Glomerular endothelial cell (primary cell): ENCODE results near the genes BTBD17, KCTD2, MRPS7 and TSEN54.

DNA sequence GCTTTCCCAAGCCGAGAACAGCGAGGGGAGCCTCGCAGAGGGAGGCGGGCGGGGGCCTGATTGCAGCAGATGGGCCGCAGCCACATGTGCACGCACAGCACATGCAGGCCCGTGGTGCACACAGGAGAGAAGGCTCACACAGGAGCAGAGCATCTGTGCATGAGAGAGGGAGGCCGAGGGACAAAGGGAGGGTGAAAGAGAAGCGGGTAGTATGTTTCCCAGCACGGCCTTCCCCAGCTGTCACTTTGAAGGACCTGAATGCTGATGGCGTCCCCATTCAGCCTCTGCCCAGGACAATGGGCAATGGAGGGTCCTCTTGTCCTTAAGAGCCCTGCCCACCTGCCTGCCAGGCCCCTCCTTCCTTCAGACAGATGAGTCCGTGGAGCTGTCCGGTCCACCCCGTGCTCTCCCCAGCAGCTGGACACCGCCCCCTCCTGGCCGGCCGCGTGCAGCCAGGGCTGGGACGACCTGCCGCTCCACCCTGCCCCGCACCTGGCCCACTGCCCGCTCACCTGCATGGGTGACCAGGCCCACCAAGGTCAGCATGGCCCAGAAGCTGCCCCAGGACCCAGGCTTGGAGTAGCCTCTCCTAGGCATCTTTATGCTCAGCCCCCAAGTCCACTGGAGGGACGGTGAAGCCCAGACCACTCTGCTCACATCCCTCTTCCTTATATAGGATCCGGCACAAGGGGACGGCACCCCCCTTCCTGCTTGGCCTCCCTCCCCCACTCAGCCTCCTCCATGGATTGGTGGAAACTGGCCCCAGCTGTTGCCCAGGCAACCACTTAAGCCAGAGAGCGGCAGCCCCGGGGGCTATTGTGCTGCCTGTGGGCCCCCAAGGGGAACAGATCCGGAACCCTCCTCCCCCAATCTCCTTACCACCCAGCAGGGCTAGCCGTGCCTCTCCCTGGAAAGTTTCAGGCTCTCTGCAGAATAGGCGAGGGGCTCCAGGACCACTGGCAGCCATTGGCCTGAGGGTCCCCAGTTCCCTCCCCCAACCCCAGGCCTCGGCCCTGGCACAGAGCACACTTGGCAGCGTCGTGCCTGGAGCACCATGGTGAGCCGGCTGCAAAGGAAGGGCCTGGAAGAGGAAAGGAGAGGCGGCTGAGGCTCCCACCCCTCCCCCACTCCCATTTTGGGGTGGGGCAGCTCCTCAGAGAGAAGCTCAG is at the start of gene BTBD17:
TSS of gene BTBD17 (minus strand) at position 646 of the 1,169 bp plus-strand sequence.
- RAMPAGE, long total RNA, result no peak

- RAMPAGE, long total RNA, result no peak
Measured at GRCh38 chr17:74431561-74431665, 475 bp upstream of the GPRC5C start.

DNA sequence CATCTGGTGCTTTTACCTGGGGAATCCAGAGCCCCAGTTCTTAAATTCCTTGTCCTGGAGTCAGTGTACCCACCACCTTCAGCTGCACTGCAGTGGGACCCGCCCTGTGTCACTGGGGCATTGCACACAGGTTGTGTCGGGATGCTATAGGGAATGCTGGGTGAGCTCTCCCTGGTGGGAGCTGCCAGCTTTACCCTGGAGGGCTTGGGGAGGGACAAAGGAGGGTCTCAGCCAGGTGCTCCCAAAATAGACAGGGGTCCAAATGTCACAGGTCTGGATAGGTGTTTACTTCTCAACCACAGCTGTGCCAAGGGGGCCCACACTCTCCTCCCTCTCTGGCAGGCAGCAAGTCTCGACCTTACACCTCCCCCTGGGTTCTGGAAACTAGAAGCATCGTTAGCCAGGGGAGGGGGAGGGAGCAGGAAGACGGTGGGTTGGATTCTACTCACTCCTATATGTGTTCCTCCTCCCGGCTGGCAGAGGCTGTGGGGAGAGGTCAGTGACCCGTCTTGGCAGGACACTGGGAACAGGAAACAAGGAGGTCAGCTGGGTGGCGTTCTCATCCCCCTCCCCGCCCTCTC is 12.2 kb downstream of the GPRC5C start:
- RAMPAGE, long total RNA, result no peak

DNA sequence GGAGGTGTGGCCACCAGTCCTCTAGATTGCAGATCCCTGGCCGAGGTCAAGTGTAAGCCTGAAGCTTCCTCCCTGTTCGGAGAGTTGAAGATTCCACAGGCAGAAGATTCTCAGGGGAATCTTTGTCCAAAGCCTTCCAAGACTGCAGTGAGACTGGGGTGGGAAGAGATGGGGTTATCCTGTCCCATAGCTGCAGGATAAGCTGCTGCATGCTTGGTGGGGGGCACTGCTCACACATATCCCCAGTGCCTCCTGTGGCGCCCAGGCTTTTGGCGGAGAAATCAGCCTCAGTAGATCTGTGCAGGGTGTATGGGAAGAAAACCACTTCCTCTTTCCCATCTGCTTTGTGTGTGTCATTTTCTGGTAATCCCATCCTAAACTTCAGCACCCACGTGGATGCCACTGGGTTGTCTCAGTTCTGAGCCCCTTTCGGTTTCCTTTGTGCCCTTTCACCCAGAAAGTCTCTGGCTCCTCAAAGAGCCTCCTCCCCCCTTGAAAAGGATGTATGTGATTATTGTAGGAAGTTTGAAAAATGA is 12.2 kb downstream of the CD300A start:
- RAMPAGE, long total RNA, result no peak

DNA sequence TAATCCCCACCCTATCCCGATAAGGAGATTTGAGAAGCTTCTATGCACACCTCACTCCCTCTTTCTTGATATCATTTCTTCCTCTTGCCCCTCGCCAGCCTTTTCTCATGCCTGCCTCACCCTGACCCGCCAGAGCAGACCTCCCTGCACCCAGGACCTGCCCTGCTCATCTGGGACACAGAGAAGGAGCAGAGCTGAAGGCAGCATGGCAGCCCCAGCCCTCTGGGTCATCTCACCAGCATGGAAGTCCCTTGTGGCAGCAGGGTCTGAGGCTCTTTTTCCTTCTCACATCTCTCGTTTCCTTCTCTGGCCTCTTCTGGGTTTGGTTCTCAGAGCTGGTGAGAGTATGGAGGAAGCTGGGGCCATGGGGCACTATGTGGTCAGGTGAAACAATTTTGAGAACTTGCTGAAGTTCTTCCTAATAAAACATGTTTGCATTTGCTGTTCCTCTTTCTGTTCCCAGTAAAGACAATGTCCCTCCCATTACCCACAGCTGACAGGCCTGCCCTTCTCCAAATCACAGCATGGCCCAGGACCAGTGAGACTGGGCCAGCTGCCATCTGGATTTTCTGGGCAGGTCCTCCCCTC is 21.3 kb upstream of the CD300C start:
- RAMPAGE, long total RNA, result no peak

DNA sequence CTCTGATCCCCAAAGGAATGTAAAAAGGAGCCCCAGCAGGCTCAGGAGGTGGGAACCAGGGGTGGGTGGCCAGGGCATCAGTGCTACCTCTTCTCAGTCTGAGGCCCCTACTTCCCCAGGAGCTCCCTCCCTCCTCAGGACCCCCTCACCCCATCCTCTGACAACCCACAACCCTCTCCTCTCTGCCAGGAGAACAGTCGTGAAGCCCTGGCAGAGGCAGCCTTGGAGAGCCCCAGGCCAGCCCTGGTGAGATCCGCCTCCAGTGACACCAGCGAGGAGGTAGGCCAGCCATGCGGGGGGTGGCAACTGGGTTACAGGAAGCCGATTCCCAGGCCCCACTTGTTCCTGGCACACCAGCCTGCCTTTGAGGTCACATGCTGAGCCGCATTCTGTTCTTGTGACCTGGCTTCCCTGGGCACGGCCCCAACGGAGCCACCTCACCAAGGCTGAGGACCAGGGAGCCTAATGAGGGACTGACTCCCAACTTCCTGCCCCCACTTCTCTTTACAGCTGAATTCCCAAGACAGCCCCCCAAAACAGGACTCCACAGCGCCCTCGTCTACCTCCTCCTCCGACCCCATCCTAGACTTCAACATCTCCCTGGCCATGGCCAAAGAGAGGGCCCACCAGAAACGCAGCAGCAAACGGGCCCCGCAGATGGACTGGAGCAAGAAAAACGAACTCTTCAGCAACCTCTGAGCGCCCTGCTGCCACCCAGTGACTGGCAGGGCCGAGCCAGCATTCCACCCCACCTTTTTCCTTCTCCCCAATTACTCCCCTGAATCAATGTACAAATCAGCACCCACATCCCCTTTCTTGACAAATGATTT is 8.0 kb downstream of the NAT9 start:
- RAMPAGE, long total RNA, result no peak

- RAMPAGE, long total RNA, result no peak
Measured at GRCh38 chr17:75012766-75013665, 546 bp downstream of the MRPL58 start.

- RAMPAGE, long total RNA, result no peak
Measured at GRCh38 chr17:75013666-75013984, 1.2 kb downstream of the MRPL58 start.

GRCh38 chr17:75019422-75020032 is 7.1 kb downstream of the MRPL58 start:
- RAMPAGE, long total RNA, result no peak

DNA sequence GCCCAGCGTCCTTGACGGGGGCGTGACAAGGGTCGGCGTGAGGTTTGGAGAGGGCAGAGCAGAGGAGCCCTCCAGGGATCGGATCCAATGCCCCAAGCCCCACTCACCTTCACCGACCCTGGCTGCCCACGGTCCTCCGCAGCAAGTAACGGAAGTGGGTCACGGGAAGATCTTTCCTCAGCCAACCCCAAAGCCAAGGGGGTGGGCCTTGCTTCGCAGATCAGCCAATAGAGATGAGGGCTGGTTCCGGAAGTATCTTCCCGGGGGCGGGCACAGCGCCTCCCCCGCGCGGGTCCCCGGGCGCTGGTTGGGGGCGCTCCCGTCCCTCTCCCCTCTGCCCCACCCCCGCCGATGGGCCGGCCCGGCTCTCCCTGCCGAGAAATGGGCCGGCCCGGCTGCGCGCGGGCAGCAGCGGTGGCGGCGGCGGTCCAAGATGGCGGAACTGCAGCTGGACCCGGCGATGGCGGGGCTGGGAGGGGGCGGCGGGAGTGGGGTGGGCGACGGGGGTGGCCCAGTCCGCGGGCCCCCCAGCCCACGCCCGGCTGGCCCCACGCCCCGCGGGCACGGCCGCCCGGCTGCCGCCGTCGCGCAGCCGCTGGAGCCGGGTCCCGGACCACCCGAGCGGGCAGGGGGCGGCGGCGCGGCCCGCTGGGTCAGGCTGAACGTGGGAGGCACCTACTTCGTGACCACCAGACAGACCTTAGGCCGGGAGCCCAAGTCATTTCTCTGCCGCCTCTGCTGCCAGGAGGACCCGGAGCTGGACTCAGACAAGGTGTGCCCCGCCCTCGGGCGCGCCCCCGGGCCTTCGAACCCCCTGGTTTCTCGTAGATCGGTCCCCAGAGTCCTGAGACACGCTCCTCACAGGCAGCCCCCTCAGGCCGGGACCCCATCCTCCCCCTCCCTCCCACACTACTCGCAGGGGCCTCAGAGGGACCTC is at the start of gene KCTD2:
TSS of gene KCTD2 (plus strand) at position 408 of the 937 bp plus-strand sequence.
- RAMPAGE, long total RNA, result start-site peak on the minus strand centred at position 144 of the sequence, 35 bp wide, 4,132 and 3,693 reads in 2 replicates

GRCh38 chr17:75059762-75060178 is 12.7 kb downstream of the KCTD2 start:
- RAMPAGE, long total RNA, result no peak

- RAMPAGE, long total RNA, result no peak
Measured at GRCh38 chr17:75084216-75084634, 3.5 kb upstream of the SLC16A5 start.

GRCh38 chr17:75240711-75241282 is 20.6 kb downstream of the GGA3 start:
- RAMPAGE, long total RNA, result no peak

GRCh38 chr17:75249928-75250782 is 11.3 kb downstream of the GGA3 start:
- RAMPAGE, long total RNA, result no peak

DNA sequence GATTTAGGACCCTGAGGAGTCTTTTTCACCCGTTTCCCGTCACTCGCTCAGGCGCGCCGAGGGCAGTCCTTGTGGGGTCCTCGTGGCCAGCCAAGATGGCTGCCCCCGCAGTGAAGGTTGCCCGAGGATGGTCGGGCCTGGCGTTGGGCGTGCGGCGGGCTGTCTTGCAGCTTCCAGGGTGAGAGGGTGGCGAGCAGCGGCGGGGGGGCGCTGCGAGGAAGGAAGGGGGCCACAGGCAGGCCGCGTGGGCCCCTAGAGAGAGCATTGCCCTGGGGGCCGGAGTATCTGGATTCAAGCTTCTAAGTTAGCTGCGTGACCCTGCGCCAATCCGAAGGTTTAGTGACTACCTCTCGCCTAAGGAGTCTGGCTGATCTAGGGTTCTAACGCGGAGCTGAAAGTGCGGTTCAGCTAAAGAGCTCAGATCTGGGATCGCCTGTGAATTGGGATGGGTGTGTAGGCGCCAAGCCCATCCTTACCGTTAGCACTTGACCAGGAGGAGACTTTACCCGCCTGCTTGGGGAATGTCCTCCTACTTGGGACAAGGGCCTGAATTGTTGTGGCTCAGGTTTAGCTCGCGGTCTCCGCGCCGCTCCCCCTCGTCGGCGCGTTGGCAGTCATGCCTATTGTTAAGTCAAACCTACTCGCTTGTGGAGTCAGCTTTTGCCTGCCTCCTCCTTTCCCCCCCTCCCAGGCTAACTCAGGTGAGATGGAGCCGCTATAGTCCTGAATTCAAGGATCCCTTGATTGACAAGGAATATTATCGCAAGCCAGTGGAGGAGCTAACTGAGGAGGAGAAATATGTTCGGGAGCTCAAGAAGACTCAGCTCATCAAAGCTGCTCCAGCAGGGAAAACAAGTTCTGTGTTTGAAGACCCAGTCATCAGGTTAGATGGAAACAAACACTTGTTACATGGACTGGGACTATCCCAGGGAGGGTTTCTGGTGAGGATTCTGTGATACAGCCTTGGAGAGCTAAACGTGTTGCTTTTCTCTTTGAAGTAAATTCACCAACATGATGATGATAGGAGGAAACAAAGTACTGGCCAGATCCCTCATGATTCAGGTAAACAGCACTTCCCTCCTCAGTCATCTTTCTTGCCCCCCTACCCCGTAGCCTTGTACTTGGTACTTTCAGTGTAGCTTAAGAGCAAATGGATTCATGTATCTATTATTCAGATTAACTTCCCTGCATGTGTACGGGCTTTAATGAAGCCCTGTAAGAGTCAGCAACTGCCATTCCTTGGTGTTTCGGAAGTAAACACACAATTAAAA is at the start of gene MRPS7:
TSS of gene MRPS7 (plus strand) at position 74 of the 1,271 bp plus-strand sequence.
- RAMPAGE, long total RNA, result start-site peak on the plus strand centred at position 99 of the sequence, 55 bp wide, 808 and 1,015 reads in 2 replicates

DNA sequence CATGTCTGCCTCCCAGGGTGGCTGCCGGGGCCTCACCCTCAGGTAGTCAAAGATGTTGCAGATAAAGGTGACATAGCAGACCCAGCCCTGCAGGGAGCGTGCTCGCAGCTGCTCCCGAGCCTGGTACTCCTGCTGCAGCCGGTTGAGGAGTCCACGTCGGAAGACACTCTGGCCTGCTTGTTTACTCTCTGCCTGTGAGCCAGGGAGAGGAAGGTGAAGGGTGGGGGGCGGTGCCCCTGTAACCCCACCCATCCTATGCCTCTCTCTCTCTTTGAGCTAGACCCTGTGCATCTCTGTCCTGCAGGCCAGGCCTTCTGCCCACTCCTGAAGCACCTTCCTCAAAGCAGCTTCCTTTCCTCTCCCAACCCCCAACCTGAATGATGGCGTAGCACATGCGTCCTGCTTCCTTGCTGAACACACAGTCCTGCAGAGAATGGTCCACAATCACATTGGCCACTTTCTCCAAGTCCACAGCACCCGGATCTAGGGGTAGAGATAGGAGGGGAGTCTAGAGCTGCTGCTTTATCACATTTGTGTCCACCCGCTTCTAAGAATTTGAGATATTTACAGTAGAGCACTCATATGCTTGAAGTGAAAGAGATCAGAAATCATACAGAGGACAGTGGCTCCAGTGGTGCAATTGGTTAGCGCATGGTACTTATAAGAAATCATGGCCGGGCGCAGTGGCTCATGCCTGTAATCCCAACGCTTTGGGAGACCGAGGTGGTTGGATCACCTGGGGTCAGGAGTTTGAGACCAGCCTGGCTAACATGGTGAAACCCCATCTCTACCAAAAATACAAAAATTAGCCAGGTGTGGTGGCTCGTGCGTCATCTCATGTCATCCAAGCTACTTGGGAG is 3.1 kb downstream of the MIF4GD start:
- RAMPAGE, long total RNA, result no peak

DNA sequence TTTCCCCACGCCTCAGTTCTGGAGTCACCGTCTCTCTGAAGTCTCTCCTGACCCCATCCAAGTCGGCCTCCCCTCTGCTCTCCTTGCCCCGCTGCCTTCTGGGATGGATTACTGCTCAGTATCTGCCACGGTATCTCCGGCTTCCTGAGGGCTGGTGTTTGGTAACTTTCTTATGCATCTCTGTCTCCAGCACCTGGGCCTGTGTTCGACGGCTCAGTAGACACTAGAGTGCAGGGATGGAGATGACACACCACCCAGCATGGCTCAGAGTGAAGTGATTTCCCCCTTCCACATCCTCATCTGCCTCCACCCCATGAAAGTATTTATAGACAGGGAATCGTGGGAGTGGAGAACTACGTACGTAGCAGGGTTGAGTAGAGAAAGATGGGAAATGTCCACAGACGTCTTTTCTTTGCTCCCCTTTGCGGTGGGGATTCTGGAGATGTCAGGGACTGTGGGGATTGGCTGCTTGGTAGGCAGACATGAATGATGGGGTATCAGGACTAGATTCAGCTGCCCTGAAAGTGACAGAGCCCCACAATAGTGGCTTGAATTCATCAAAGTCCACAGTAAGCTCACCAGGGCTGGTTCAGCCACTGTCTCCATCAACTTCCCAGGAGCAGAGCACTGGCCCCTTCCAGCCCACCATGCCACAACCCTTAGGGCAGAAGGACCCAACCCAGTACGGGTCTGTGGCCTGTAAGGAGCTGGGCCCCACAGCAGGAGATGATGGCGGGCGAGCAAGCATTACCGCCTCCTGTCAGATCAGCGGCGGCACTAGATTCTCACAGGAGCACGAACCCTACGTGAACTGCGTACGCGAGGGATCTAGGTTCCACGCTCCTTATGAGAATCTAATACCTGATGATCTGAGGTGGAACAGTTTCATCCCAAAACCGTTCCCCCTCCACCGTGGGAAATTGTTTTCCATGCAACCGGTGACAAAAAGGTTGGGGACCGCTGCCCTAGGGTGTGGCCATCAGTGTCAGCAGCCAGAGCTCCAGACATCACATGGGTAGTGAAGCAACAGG is 12.0 kb upstream of the SLC25A19 start:
- RAMPAGE, long total RNA, result no peak

GRCh38 chr17:75313588-75314318 is 24.5 kb upstream of the SLC25A19 start:
- RAMPAGE, long total RNA, result no peak

DNA sequence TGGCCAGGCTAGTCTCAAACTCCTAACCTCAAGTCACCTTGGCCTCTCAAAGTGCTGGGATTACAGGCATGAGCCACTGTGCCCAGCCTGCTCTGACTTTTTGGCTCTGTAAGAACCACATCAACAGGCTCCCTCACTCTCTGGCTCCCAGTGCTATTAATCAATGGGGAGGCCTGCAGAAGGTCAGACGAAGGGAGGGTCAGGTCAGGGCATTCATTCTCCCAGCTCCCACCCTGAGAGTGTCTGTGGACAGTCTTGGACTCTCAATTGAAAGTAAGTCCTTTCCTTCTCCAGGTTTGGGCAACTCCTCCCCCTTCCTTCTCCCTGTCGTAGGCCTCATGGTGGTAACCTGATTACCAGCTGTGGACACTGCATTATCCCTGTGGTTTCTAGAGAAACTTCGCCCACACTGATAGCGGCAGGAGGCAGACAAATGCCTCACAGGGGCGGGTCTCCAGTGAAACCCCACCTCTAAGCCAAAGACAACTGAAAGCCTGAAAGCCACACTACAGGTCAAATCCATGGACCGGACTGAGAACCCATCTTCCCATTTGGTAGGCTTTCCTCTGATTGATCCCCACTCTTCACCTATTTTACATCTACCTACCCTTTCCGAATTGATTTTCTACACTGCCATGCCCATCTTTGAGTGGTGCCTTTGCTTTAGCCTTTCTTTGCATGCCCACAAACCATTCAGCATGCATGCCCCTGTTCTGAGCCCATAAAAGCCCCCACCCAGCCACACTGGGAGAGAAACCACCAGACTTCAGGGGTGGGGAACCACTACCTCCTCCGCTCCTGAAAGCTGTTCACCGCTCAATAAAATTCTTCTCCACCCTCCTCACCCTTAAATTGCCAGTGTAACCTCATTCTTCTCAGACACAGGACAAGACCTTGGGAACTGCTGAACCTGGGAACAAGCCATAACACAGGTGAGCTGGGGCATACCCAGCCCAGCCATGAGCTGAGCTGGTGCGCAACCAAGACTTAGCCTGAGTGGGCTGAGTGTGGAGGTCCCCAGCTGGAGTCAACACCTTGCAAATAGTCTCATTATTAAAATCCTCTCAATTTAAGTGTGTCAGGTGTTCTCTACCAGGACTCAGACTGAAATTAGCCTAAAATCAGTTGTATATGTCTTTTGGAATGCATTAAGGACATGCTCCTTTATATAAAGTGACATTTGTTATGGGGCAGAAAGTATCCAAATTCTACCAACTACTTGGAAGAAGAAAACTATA is 58.0 kb upstream of the SLC25A19 start:
- RAMPAGE, long total RNA, result no peak

- RAMPAGE, long total RNA, result no peak
Measured at GRCh38 chr17:75516031-75516698, at the start of gene TSEN54. Gene TSEN54, plus strand, starts transcription at chr17:75516528.